ENCODE measurements around a stretch of chr7.

DNA sequence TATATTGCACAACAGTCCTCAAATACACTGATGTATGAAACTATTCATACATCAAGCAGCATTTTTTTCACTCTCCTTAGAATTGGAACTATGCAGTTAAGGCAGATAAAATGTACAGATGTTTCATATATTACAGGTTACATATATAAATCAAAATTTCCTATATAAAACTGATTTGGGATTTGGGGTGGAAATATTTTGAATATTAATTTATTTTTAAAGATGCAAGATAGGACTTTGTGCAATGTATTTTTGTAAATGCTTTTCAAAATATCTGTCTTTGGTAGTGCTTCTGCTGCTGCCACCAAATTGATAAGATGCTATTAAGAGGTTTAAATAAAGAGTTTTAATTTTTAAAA is 1.8 kb upstream of the GET4 start:
- PRO-cap, 7 experiments: no peak in any of the 7 experiments
- RAMPAGE, long total RNA, 2 experiments: no peak in any of the 2 experiments

- PRO-cap, 7 experiments: no peak in any of the 7 experiments
- RAMPAGE, long total RNA, 2 experiments: no peak in any of the 2 experiments
Measured at GRCh38 chr7:878959-879937, 2.9 kb downstream of the GET4 start.

GRCh38 chr7:882617-883815 is 6.7 kb downstream of the GET4 start:
- PRO-cap, 7 experiments: no peak in any of the 7 experiments
- RAMPAGE, long total RNA, 2 experiments: no peak in any of the 2 experiments

DNA sequence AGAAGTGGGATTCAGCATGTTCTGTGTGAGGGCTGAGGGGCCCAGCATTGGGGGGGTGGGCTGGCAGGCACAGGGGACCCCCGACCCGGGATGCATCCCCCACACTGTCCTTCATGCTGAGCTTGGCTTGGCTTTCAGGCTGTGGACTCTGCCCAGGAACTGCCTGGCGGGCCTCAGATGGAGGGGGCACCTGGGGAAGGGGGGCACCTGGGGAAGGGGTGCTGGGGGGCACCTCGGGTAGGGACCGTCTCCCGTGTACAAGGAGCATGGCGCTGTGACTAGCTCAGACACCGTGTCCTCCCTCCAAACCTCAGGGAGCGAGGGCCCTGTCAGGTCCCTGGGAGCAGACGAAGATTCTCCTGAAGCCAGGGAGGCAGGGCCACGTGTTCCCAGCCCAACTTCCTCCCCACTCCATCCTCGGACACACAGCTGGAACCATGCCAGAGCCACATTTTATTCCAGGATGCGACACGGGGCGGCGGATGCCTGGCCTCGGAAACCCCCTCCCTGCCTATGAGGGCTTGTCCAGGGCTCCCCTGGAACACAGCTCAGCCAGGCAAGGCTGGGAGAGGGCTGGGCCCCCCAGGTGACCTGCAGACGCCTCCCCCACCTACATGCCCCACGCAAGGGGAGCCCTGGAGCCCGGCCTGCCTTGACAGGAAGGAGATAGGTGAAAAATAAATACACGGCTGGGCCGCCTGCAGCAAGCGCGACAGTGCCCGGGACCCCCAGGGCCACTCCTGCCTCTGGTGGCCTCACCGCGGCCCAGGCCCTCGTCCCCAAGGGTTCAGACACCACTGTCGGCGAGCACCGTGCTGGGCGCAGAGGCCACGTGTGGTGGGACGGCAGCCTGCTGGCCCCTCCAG is 21.3 kb downstream of the GET4 start:
- PRO-cap, 7 experiments: no peak in any of the 7 experiments
- RAMPAGE, long total RNA, 2 experiments: no peak in any of the 2 experiments

GRCh38 chr7:926336-926844 is 28.1 kb downstream of the ADAP1 start:
- PRO-cap, 7 experiments: no peak in any of the 7 experiments
- RAMPAGE, long total RNA, 2 experiments: no peak in any of the 2 experiments

- PRO-cap, 7 experiments: no peak in any of the 7 experiments
- RAMPAGE, long total RNA, 2 experiments: no peak in any of the 2 experiments
Measured at GRCh38 chr7:933308-933805, 21.1 kb downstream of the ADAP1 start.

DNA sequence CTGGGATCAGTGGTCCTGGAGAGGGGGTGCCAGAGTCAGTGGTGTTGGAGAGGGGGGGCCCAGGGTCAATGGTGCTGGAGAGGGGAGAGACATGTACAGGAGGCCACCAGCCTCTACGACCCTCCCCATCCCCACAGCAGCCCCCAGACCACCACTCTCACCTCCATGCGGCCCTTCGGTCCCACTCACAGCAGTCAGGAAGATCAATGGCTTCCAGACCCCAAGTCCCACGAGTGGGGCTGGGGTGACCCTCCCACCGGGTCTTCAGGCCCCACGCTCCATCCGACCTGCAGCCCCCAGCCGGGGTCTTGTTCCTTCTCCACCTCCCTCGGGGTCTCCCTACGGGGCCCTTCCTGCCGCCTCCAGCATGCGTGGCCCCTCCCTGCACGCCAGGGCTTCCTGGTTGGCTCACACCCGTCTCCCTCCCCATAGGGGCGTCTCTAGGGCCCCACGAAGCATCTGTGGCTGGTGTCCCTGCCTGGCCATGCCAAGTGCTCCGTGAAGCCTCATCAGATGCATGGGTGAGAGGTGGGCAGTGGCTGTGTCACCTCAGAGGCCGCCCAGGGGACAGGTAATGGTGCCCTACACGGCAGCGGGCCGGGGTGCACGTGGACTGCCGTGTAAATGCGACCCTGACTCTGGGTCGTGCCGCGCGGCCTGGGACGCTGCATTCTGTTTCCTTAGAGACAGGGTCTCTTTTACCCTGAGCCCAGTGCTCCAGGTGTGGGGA is 20.0 kb downstream of the ADAP1 start:
- PRO-cap, 7 experiments: no peak in any of the 7 experiments
- RAMPAGE, long total RNA, 2 experiments: no peak in any of the 2 experiments

DNA sequence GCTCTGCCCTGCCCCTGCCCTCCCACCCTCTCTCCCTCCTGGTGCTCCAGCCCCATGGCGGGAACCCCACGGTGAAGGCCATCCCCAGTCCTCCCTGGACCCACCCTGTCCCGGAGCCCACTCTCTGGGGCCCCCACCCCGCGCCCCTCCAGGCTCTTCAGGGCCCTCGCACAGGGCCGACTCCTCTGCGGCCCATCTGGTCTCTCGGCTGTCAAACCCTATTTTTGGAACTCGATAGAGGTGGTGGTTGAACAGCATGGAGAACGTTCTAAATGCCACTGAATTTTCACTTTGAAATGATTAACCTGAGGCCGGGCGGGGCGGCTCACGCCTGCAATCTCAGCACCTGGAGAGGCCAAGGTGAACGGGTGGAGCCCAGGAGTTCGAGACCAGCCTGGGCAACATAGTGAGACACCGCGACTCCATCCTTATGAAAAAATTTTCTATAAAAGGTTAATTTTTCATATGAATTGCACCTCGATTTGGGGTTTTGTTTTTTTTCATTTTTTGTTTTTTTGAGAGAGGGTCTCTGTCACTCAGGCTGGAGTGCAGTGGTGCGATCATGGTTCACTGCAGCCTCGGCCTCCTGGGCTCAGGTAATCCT is 7.8 kb downstream of the ADAP1 start:
- PRO-cap, 7 experiments: no peak in any of the 7 experiments
- RAMPAGE, long total RNA, 2 experiments: no peak in any of the 2 experiments

DNA sequence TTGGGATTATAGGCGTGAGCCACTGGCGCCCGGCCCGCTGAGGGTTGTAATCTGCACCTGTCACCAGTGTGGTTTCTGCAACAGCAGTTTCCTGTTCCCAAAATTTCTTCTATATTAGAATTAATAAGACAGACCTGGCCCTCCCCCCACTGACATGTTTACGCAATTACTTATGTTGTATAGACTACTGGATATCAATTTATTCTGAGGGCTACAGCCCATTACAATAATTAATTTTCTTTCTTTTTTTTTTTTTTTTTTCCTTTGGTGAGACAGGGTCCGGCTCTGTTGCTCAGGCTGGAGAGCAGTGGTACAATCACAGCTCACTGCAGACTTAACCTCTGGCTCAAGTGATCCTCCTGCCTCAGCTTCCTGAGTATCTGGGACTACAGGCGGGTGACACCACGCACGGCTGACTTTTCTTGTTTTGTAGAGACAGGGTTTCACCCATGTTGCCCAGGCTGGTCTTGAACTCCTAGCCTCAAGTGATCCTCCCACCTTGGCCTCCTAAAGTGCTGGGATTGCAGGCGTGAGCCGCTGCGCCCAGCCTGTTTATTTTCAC is 9.4 kb downstream of the COX19 start:
- PRO-cap, 7 experiments: no peak in any of the 7 experiments
- RAMPAGE, long total RNA, 2 experiments: no peak in any of the 2 experiments

- PRO-cap, 7 experiments: peak in 7 of 7 experiments; most common plus-strand start chr7:1028526 (in 7); most common minus-strand start chr7:1028356 (in 6)
- RAMPAGE, long total RNA, 2 experiments: start-site peak on the minus strand in 1 of 2 experiments, at chr7:1028341-1028377 at its widest, 45 reads per replicate
Measured at GRCh38 chr7:1028091-1029309, 15.8 kb upstream of the GPR146 start.

DNA sequence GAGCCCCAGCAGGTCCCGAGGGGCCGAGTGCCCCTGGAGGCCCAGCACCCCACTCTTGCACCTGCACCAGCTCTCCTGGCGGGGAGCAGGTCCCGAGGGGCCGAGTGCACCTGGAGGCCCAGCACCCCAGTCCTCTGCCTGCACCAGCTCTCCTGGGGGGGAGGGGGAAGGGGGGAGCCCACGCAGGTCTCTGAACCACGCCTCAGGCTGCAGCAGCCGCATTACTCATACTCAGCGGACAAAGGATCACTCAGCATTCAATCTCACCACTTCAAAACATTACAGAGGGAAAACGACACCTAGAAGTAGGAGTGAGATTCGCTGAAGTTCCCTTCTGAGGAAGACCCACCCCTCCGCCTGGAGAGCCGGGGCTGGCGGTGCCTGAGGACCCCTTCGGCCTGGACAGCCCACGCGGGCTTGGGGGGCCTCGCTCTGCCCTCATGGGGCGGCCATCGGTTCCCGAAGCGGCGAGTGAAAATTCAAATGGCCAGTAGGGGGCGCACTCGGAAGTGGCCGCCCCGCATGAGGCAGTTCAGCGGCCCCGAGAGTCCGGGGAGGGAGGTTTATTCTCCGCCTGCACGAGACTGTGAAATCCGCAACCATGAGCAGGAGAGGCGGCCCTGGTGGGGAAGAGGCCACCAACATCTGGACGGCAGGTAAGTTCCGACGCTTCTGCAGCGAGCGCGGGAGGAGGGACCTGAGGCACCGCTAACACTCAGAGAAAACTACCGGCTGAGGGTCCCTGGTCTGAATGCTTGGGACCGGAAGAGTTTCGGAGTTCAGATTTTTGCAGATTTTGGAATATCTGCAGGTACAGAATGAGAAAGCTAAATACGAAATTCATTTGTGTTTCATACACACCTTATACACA is 1.1 kb upstream of the GPER1 start:
- PRO-cap, 7 experiments: no peak in any of the 7 experiments
- RAMPAGE, long total RNA, 2 experiments: no peak in any of the 2 experiments

GRCh38 chr7:1096376-1096992 is 8.6 kb downstream of the GPER1 start:
- PRO-cap, 7 experiments: no peak in any of the 7 experiments
- RAMPAGE, long total RNA, 2 experiments: no peak in any of the 2 experiments

- PRO-cap, 7 experiments: no peak in any of the 7 experiments
- RAMPAGE, long total RNA, 2 experiments: no peak in any of the 2 experiments
Measured at GRCh38 chr7:1152620-1153513, 7.1 kb downstream of the ZFAND2A start.

GRCh38 chr7:1448495-1449193 is 10.6 kb downstream of the MICALL2 start:
- PRO-cap, 7 experiments: no peak in any of the 7 experiments
- RAMPAGE, long total RNA, 2 experiments: no peak in any of the 2 experiments

- PRO-cap, 7 experiments: no peak in any of the 7 experiments
- RAMPAGE, long total RNA, 2 experiments: no peak in any of the 2 experiments
Measured at GRCh38 chr7:1458785-1459067, 544 bp downstream of the MICALL2 start.

DNA sequence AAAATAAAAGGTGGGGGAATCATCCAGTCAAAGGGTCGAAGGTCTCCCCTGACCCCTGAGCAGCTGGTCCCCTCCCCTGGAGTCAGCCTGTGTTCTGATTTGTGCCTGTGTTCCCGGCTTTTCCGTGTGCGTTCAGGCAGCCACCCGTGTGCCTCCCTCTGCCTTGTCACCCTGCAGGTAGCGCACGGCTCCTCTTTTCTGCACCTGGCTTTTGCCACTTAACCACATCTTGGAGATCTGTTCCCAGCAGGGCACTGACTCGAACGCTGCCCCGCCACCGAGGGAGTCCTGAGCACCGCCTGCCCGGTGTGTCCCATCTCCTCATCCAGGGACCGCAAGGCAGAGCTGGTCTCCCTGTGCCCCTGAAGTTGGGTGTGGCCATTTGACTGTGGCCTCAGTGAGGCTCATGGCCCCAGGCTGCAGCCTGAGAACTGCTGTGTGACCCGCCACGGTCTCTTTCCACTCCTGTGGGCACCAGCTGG is 1.5 kb upstream of the INTS1 start:
- PRO-cap, 7 experiments: no peak in any of the 7 experiments
- RAMPAGE, long total RNA, 2 experiments: no peak in any of the 2 experiments

DNA sequence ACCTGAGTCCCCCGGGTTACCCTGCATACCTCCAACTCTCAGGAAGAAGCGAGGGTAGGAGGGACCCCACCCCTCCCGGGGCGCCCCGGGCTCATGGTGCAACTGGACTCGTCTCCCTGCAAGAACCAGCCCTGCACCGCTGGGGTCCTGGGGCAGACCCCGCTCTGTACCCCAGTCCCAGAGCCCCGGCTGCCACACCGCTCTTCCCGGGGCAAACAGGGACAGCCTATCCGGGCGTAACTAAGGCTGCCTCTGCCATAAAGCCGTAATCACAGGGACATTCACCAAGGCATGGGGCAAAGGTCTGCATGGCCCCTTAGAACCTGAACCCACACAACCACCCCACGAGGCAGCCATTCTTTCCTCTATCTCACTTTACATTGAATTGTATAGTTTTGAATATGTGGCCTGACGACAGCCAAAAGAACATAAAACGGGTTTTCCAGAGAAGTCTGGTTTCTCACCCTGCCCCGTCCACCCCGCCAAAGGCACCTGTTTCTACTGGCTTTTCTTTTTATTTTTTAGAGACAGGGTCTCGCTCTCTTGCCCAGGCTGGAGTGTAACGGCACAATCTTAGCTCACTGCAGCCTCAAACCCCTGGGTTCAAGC is 6.5 kb upstream of the MAFK start:
- PRO-cap, 7 experiments: no peak in any of the 7 experiments
- RAMPAGE, long total RNA, 2 experiments: no peak in any of the 2 experiments

DNA sequence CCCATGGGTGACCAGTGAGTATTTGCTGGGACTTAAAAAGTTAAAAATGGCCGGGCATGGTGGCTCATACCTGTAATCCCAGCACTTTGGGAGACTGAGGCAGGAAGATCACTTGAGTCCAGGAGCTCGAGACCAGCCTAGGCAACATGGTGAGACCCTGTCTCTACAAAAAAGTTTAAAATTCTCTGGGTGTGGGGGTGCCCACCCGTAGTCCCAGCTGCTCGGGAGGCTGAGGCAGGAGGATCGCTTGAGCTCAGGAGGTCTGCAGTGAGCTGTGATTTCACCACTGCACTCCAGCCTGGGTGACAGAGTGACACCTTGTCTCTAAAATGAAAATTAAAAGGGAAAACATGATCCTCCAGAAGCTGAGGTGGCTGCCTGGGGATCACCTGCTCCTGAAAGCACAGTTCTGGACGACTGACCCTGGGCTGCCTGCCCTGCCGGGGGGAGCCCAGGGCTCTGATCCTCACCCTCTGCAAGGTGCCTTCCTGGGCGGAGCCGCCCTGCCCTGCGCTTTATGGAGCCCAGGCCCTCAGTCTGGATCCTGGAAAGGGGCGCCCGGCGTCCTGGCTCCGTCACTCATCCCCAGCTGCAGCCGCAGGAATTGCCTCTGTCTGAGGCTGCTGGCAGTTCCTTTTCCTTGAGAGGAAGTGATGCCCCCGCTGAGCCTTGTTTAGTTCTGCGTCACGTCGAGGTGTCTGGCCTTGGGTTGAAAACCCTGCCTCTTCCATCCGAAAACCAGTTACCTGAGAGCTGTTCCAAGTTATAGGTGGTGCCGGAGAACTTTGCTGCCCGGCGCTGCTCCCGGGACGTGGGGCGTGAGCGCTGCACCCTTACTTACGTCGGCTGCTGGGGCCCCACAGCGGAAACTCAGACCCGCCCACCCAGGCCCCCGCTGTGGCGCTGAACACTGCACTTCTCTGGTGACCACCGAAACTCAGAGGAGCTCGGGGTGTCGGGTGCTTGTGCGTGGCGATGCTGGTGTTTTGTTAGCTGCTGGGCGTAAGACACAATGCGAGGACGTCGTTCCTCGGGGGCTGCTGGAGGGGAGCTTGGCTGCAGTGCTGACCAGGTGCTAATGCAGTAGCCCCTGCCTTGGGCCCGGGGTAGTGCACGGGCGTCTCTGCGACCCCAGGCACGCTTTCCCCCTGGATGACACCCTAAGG is 5.2 kb downstream of the MAFK start:
- PRO-cap, 7 experiments: peak in 2 of 7 experiments; most common minus-strand start position 606 of the sequence (in 2)
- RAMPAGE, long total RNA, 2 experiments: no peak in any of the 2 experiments

- PRO-cap, 7 experiments: no peak in any of the 7 experiments
- RAMPAGE, long total RNA, 2 experiments: no peak in any of the 2 experiments
Measured at GRCh38 chr7:1547566-1548385, 8.2 kb downstream of the TMEM184A start.

DNA sequence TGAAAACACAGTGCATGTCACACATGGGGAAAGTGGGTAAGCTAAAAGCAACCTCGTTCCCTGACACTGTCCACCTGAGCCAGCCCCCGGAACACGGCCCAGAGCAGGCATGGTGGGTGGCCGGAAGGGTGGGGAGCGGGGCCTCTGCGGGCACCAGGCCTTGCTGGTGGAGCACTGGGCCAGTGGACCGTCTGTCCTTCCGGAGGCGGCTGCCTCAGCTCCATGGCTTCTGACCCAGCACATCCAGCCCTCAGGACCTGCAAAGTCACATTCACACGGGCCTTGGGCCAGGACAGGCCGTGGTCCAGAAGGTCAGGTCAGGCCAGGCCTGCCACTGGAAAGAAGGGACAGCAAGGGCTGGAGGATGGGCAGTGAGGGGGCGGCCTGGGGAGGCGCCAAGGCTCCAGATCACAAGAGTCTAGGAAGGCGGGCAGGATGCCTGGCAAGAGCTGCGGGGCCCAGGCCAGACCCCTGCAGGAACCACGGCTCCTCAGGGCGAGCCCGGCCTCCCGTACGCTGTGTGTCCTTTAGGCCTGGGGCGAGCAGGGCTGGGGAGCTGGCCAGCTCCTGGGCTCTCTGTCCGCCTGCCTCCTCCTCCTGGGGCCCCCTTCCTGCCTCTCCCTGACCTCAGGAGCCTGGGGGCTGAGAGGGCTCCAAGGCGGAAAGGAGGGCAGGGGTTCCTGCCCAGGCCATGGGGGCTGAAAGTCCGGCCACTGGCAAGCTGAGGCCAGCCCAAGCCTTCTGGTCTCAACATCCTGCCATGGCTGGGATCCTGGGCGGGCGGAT is 225.7 kb downstream of the ELFN1 start:
- PRO-cap, 7 experiments: no peak in any of the 7 experiments
- RAMPAGE, long total RNA, 2 experiments: no peak in any of the 2 experiments